Rectum (tissue), 1 donor: ENCODE measurements around a stretch of chr7.

- PRO-cap, result no peak
Measured at GRCh38 chr7:113117261-113117941, 953 bp downstream of the SMIM30 start.

GRCh38 chr7:113742790-113743516 is 175.9 kb downstream of the PPP1R3A start:
- PRO-cap, result no peak

- PRO-cap, result no peak
Measured at GRCh38 chr7:114931832-114932092, 9.9 kb downstream of the MDFIC start.

- PRO-cap, result no peak
Measured at GRCh38 chr7:114995647-114996592, 74.0 kb downstream of the MDFIC start.

GRCh38 chr7:115145418-115145846 is 223.5 kb downstream of the MDFIC start:
- PRO-cap, result no peak

DNA sequence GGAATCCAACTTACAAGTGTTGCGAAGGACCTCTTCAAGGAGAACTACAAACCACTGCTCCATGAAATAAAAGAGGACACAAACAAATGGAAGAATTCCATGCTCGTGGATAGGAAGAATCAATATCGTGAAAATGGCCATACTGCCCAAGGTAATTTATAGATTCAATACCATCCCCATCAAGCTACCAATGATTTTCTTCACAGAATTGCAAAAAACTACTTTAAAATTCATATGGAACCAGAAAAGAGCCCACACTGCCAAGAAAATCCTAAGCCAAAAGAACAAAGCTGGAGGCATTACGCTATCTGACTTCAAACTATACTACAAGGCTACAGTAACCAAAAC is 37.0 kb downstream of the TFEC start:
- PRO-cap, result unidirectional peak, plus-strand start at position 92 of the sequence

- PRO-cap, result no peak
Measured at GRCh38 chr7:116097288-116097833, 66.8 kb upstream of the TFEC start.

GRCh38 chr7:116327715-116328315 is 117.5 kb downstream of the TES start:
- PRO-cap, result no peak

GRCh38 chr7:116353963-116354493 is 143.7 kb downstream of the TES start:
- PRO-cap, result unidirectional peak, plus-strand start at chr7:116354375

GRCh38 chr7:116446401-116446925 is 53.1 kb upstream of the CAV2 start:
- PRO-cap, result no peak

DNA sequence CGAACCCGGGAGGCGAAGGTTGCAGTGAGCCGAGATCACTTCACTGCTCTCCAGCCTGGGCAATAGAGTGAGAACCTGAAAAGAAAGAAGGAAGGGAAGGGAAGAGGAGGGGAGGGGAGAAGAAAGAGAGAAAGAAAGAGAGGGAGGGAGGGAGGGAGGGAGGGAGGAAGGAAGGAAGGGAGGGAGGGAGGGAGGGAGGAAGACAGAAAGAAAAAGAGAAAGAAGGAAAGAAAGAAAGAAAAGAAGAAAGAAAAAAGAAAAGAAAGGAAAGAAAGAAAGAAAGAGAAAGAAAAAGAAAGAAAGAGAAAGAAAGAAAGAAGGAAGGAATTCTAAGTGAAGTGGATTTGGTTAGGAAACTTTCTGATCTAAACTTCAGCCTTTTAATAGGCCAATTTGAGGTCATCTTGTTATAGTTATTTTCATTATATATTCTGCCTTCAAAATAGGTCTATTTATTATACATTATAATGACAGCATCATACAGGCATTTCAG is 4.3 kb downstream of the CAV2 start:
- PRO-cap, result no peak

- PRO-cap, result no peak
Measured at GRCh38 chr7:116536033-116536637, 11.3 kb downstream of the CAV1 start.

DNA sequence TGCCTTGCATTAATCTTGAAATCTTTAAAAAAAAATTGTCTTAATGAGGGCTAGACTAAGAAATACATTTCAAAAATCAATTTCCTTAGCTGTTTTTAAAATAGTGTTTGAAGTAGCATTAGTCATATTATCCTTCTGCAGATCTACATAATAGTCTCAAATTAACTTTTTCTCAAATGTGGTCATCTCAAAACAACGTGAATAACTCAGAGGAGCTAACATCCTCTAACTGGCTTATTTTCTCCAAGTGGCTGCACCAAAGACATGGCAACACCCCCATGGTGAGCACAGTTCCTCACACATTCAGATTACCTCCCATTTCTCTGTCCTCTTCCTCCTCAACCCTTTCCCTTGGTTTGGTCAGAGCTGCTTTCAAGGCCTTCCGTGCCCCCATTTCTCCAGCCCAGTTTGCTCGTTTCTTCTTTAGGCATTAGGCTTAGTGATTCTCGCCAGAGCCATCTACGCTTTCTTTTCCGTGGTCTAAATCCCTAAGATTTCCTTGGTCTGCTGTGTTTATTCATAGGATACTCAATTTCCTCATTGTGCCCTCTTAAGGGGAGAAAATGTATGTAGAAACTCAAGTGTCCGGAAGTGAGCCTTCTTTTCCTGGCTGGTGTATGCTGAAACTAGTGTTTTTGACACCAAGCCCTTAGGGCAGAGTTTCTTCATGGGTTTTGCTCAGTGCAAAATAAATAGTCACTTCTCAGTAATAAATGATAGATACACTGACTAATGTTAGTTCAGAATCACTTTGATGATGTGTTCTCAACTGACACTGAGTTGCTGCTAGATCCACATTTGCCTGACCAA is 2.6 kb downstream of the MET start:
- PRO-cap, result no peak

GRCh38 chr7:116716541-116717126 is 44.6 kb downstream of the MET start:
- PRO-cap, result no peak

GRCh38 chr7:116772444-116772999 is 89.9 kb upstream of the CAPZA2 start:
- PRO-cap, result unidirectional peak, minus-strand start at chr7:116772649

DNA sequence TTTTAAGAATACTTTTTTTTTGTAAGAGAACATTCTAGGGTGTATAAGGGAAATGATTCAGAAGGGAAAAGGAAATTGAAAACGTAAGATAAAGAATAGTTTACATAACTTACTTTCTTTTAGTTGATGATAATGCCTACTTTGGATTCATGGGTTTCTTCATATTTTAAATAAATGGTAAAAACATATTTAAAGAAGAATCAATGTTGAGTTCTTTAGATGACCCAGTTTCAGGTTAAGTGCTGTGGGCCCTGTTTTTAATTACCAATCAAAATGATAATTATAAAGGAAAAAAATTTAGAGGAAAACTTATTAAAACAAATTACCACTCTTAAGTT is 9.8 kb downstream of the CAPZA2 start:
- PRO-cap, result no peak

- PRO-cap, result no peak
Measured at GRCh38 chr7:116948860-116949581, 4.3 kb upstream of the ST7 start.

DNA sequence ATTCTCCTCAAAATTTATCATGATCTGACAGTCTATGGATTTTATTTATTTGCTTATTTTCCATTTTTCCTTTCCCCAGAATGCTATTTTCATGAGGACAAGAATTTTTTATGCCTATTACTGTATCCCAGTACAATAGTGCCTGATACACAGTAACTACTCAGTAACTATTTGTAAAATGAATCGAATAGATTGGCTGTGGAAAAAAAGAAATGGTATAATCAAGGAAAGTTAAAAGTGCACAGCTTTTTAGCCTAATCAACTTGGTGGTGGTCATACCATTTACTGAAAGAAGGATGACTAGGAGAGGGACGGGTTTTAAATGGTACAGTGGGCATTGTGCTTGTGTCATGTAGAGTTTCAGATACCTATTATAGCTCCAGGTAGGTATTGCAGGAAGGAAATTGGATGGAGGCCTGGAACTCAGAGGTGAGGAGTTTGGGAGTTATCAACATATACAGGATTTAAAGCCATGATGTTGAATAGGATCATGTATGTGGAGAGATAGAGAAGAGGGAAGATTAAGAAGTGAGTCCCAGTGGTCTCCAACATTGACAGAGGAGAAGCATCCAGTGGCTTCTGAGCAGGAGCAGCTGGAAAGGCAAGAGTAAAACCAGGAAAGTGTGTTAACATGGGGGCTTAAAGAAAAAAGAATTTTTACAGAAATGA is 166.6 kb downstream of the WNT2 start:
- PRO-cap, result no peak

GRCh38 chr7:117535166-117535483 is 55.3 kb downstream of the CFTR start:
- PRO-cap, result no peak

DNA sequence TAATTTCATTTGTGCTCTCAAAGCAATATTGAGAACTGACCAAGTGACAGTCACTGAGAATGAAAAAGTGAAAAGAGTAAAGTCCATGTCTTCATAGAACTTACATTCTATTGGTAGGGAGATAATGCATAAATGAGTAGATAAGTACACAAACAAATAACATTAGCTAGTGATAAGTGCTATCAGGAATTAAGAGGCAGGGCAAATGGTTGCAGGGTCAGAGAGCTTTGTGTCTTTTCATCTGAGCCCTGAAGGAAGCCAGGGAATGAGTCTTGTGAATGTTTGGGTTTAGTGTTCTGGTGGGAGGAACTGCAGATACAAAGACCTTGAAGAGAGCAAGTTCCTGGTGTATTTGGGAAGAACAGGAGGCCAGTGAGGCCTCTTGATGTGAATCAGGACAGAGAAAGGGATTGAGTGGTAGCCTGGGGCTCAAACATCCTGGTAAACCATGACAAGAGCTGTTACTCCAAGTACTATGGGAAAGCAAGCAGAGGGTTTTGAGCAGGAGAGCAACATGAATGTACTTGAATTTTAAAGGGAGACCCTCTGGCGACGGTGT is 183.8 kb downstream of the CTTNBP2 start:
- PRO-cap, result no peak